Gastroesophageal sphincter (tissue), 4 donors: Measurements from ENCODE around the genes DPF3, RIOX1 and ACOT2.

- PRO-cap = no peak
- RAMPAGE, long total RNA, 4 experiments = no peak in any of the 4 experiments
These were observed 185.3 kb downstream of the PCNX1 start for GRCh38 chr14:71092502-71093026.

DNA sequence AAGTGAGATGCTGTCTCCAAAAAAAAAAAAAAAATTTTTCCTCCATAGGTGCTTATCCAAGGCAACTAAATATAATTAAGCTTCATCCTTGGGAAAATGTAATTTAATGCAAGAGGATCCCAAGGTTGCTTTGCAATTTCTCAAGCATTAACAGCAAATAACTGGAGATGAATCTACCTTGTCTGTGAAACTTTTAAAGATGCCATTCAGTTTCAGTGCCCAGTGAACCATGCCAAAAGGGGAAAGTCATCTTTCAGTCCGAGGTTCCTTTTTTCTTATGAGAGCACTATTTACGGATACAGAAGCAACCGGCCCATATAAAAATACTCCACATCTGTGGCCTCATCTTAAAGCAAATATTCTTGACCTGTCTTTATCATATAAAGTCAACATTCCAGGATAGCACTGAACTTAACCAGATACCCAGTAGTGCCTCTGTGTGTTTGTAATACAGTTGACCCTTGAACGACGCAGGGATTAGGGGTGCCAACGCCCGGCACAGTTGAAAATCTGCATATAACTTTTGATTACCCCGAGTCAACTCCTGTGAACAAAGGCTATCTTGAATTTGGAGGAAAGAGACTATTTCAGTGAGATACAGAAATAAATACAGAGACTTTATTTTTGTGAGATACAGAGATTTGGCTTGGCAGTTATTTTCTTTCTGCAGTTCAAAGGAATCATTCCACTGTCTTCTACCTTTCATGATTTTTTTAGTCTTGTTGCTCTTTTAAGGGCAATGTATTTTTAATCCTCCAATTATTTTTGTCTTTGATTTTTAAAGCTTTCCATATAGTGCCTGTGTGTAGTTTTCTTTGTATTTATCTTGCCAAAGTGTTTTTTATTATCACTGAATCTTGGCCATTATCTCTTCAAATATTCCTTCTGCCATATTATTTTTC is 203.5 kb upstream of the SIPA1L1 start:
- PRO-cap = no peak
- RAMPAGE, long total RNA, 4 experiments = no peak in any of the 4 experiments

- PRO-cap = no peak
- RAMPAGE, long total RNA, 4 experiments = no peak in any of the 4 experiments
These were observed 198.8 kb upstream of the SIPA1L1 start for GRCh38 chr14:71121433-71121878.

GRCh38 chr14:71235992-71236362 is 84.3 kb upstream of the SIPA1L1 start:
- PRO-cap = no peak
- RAMPAGE, long total RNA, 4 experiments = no peak in any of the 4 experiments

DNA sequence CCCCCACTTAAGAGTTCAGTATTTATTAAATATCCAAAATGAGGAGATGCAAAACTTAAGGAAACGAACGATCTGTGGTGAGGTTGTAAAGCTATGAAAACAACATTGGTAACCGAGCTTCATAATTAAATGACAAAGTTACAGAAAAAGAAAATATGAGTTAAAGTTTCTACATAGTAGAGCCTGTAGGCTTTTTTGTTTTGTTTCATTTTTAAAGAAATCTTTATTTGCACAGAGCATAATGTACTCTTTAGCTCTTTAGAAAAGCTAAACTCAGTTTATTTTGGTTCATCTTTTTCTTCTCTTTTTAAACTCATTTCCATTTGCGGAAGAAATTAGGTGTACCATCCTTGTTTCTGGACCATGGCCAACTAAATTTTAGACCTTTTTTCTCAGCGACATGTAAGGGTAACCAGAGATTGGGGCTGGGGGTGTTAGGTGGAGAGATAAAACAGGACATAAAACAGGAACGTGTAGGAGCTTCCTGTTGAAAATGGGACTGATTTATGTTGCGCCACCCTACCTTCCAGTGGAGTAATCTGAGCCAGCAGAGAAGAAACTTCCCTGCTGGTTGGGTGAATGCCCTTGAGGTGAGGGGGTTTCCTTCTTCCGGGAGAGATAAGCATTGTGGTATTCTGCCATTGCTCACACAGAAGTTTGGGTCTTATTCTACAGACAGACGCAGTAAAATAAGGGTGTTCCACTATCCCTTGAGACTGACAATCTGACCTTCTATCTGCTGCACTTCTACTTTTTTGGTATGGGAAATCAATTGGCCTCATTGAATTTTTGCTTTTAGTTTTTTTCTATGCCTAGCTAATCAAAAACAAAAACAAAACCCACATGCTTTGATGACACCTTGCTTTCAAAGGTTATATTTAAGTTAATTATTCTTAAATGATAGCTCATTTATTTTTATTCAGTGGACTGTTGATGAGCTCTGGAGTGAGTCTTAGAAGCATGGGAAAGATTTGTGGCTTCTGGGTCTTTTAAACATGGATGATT is 4.5 kb downstream of the SIPA1L1 start:
- PRO-cap = no peak
- RAMPAGE, long total RNA, 4 experiments = no peak in any of the 4 experiments

DNA sequence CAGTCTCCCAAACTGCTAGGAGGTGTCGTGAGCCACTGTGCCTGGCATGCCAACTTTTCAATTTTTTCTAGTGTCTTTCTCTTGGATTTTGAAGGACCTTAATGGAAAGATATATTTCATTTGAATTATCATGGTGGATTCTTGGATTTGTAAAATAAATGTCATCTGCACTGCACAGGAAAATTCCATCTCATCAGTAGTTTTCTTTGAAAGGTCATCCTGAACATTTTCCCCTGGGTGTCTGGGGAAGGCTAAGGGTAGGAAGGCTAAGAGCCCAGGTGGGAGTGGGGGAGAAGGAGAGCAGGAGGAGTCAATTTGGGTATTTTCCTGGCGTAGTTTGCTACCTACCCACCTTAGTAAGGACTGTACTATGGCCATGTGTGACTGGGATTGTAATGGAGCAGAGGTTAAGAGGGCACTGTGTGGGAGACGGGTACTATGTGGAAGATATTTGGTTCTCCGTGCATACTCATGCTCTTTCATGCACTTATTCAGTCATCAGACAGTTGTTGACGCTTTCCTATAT is 24.6 kb downstream of the SIPA1L1 start:
- PRO-cap = no peak
- RAMPAGE, long total RNA, 4 experiments = no peak in any of the 4 experiments

DNA sequence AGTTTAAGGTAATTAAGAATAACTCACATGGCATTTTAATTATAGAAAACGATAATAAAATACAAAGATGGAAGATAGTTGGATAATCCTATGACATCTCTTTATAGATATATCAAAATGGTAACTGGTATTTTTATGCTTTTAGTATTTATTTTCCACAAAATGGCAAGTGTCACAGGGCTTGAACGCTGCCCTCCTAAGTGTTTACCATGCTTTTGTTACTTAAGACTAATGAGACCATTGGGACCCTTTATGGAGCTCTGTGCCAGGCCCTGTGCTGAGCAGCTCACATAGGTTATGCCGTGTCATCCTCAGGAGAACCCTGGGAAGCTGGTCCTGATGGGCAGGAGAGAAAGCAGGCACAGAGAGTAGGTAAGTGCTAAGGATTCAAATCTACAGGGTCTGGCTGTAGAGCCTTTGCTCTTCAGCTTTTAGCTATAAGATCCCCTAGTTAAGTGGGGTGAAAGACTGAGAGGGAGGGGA is 161.6 kb downstream of the SIPA1L1 start:
- PRO-cap = no peak
- RAMPAGE, long total RNA, 4 experiments = no peak in any of the 4 experiments

- PRO-cap = no peak
- RAMPAGE, long total RNA, 4 experiments = no peak in any of the 4 experiments
These were observed 165.8 kb downstream of the RGS6 start for GRCh38 chr14:72097994-72098398.

DNA sequence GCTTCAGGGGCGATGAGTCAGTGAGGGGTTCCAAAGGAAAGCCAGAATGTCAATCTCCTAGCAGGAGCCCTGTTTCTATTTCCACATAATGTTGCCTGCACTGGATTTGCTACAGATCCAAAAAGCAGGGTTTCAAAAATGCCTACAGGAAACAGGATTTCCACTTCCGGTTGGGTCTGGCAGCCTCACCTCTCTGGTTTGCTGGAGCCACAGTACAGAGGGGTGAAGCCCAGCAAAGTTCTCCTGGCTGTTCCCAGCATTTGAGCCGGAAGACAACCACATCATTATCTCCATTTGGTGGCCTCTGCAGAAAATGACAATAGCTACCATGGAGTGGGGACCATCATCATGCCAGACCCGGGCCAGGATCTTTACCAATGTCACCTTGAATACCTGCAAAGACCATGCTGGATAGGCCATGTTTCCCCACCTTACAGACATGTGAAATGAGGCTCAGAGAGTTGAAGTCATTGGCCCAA is 278.1 kb downstream of the DPF3 start:
- PRO-cap = no peak
- RAMPAGE, long total RNA, 4 experiments = no peak in any of the 4 experiments

DNA sequence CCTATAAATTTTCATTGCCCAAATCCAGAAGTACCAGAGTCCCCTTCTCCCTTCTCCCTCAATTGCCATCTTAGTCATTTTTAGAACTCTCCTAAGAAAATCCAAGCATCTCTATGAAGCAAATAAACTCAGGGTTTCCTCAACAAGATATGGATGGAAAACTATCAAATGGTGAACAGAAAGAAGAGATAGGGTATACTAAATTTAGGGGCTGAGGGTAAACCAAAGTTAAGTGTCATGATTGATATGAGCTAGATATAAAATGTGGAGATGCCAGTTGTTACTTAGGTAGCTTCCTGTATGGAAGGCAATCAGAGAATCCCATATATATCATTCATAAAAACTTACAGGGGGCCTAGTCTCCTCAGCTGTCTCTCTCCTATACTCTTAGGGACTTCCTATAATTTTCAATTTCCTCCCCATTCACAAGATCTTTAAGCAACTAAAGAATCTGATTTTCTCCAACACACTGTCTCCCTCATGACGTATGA is 217.9 kb downstream of the DPF3 start:
- PRO-cap = no peak
- RAMPAGE, long total RNA, 4 experiments = no peak in any of the 4 experiments

GRCh38 chr14:72790986-72791748 is 102.7 kb downstream of the DPF3 start:
- PRO-cap = no peak
- RAMPAGE, long total RNA, 4 experiments = no peak in any of the 4 experiments

- PRO-cap = no peak
- RAMPAGE, long total RNA, 4 experiments = no peak in any of the 4 experiments
These were observed 1.6 kb downstream of the DPF3 start for GRCh38 chr14:72892156-72892811.

DNA sequence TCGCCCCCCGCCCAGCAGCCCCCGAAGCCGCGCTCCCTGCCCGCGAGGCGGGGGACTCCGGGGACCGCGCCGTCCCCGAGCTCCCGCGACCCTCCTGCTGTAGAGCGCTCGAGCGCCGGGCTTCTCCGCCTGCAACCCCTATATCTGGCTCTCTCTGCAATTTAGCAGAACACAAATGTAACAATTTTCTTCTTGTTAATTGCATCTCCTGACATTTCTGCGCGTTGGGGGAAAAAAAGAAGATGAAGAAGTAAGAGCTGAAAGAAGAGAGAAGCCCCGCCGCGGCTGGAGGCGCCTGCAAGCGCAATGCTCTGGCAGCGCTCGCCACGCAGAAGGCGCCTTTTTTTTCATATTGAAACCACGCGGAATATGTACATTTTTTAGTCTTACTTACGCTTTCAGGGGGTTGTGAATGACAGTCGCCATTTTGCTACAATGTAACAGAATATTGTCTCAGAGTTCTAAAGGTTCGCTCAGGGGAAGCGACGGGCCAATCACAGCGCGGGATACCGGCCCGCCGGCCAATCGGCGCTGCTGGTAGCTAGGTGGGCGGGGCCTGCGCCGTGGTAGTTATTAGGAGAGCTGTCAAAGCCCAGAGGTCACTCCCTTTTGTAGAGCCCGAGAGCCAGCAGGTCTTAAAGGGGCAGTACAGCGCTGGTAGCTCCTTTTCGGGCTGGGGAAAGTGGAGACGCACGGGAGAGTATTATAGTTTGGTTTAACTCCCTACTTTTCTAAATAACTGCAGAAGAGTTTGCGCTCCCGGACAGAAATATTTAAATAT is at the start of gene DPF3:
Gene DPF3, minus strand, starts transcription at position 439 of the 781 bp plus-strand sequence.
- PRO-cap = bidirectional peak, plus-strand start at position 602 of the sequence, minus-strand start at position 439 of the sequence
- RAMPAGE, long total RNA, 4 experiments = start-site peak on the minus strand in 3 of 4 experiments, centred at positions 442 to 447 of the sequence, 6 to 20 reads per replicate

GRCh38 chr14:73059407-73059685 is 1.0 kb downstream of the RBM25 start:
- PRO-cap = no peak
- RAMPAGE, long total RNA, 4 experiments = no peak in any of the 4 experiments

DNA sequence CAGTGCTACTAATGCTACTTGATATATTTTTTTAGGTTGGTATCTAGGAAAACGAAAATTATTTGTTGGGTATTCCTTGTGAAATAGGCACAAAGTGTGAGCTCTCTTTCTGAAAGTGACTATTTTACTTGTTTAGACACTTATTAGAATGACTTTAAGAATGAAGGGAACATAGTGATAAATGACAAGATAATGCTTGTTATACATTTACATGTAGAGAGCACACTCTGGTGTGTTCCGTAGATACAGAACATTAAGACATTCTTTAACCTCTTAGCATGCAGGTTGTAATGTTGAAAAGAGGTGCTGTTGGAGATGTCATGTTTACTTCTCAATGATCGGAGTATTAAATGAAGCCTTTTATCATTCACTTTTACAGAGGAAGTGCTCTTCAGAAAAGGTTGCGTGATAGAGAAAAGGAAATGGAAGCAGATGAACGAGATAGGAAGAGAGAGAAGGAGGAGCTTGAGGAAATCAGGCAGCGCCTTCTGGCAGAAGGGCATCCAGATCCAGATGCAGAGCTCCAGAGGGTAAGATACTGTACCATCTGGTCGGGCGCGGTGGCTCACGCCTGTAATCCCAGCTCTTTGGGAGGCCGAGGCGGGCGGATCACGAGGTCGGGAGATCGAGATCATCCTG is 27.2 kb upstream of the PSEN1 start:
- PRO-cap = no peak
- RAMPAGE, long total RNA, 4 experiments = no peak in any of the 4 experiments

- PRO-cap = no peak
- RAMPAGE, long total RNA, 4 experiments = no peak in any of the 4 experiments
These were observed 32.0 kb downstream of the PSEN1 start for GRCh38 chr14:73168261-73168728.

GRCh38 chr14:73206257-73206682 is 31.0 kb upstream of the PAPLN start:
- PRO-cap = no peak
- RAMPAGE, long total RNA, 4 experiments = no peak in any of the 4 experiments

- PRO-cap = unidirectional peak, plus-strand start at chr14:73237949; unidirectional peak, minus-strand start at chr14:73238018
- RAMPAGE, long total RNA, 4 experiments = no peak in any of the 4 experiments
These were observed 807 bp downstream of the PAPLN start for GRCh38 chr14:73237655-73238971.

DNA sequence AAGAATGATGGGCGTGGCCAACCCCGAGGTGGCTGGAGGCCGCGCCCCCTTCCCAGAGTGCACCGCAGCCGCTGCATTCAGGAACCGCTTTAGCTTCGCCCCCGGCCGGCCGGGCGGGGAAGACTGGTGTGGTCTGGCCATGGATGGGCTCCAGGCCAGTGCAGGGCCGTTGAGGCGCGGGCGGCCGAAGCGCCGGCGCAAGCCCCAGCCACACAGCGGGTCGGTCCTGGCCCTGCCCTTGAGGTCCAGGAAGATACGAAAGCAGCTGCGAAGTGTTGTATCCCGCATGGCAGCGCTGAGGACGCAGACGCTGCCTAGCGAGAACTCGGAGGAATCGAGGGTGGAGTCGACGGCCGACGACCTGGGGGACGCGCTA is at the start of gene RIOX1:
Gene RIOX1, plus strand, starts transcription at position 55 of the 376 bp plus-strand sequence.
- PRO-cap = bidirectional peak, plus-strand start at position 100 of the sequence, minus-strand start outside the sequence
- RAMPAGE, long total RNA, 4 experiments = start-site peak on the plus strand in 2 of 4 experiments, centred at positions 80 to 86 of the sequence, 20 to 36 reads per replicate

- PRO-cap = bidirectional peak, plus-strand start at chr14:73569309, minus-strand start at chr14:73569200
- RAMPAGE, long total RNA, 4 experiments = start-site peak on the plus strand in 4 of 4 experiments, at chr14:73569263-73569303 at its widest, 22 to 77 reads per replicate; start-site peak on the minus strand in 3 of 4 experiments, at chr14:73569494-73569555 at its widest, 11 to 15 reads per replicate
These were observed at the start of gene ACOT2 for GRCh38 chr14:73569010-73569644. ACOT2 (plus strand) TSS chr14:73569213.